Cardiac septum (tissue), 1 donor: ENCODE measurements around a stretch of chr21.

GRCh38 chr21:5128043-5128792, 5393.2 kb upstream of the TPTE start:
- PRO-cap = unidirectional peak, minus-strand start at chr21:5128360

DNA sequence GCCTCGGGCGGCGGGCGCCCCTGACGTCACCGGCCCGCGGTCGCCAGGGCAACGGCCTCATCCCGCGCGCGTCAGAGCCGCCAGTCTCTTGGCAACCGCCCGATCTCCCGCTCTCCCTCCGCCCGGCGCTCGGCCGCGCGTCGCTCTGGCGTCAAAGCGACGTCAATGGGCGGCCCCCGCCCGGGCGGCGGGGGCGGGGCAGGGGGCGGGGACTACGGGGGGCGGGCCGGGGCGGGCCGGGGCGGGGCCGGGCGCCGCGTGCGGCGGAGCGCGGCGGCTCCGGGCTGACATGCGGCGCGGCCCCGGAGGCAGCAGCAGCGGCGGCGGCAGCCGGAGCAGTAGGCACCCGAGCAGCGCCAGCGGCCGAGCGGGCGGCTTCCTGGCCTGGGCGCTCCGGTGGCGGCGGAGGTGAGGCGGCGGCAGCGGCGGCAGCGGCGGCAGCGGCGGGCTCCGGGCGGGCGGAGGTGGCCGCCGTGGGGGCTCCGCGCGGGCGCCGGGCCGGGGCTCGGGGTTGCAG, 4410.5 kb upstream of the TPTE start:
- PRO-cap = unidirectional peak, plus-strand start at position 287 of the sequence

GRCh38 chr21:6371811-6372114, 4149.6 kb upstream of the TPTE start:
- PRO-cap = no peak

DNA sequence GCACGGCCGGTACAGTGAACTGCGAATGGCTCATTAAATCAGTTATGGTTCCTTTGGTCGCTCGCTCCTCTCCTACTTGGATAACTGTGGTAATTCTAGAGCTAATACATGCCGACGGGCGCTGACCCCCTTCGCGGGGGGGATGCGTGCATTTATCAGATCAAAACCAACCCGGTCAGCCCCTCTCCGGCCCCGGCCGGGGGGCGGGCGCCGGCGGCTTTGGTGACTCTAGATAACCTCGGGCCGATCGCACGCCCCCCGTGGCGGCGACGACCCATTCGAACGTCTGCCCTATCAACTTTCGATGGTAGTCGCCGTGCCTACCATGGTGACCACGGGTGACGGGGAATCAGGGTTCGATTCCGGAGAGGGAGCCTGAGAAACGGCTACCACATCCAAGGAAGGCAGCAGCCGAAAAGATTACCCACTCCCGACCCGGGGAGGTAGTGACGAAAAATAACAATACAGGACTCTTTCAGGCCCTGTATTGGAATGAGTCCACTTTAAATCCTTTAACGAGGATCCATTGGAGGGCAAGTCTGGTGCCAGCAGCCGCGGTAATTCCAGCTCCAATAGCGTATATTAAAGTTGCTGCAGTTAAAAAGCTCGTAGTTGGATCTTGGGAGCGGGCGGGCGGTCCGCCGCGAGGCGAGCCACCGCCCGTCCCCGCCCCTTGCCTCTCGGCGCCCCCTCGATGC, 2267.3 kb upstream of the TPTE start:
- PRO-cap = no peak

- PRO-cap = no peak
Observed at GRCh38 chr21:8758761-8759520, 1762.4 kb upstream of the TPTE start.

- PRO-cap = no peak
Observed at GRCh38 chr21:8815145-8815950, 1706.0 kb upstream of the TPTE start.

DNA sequence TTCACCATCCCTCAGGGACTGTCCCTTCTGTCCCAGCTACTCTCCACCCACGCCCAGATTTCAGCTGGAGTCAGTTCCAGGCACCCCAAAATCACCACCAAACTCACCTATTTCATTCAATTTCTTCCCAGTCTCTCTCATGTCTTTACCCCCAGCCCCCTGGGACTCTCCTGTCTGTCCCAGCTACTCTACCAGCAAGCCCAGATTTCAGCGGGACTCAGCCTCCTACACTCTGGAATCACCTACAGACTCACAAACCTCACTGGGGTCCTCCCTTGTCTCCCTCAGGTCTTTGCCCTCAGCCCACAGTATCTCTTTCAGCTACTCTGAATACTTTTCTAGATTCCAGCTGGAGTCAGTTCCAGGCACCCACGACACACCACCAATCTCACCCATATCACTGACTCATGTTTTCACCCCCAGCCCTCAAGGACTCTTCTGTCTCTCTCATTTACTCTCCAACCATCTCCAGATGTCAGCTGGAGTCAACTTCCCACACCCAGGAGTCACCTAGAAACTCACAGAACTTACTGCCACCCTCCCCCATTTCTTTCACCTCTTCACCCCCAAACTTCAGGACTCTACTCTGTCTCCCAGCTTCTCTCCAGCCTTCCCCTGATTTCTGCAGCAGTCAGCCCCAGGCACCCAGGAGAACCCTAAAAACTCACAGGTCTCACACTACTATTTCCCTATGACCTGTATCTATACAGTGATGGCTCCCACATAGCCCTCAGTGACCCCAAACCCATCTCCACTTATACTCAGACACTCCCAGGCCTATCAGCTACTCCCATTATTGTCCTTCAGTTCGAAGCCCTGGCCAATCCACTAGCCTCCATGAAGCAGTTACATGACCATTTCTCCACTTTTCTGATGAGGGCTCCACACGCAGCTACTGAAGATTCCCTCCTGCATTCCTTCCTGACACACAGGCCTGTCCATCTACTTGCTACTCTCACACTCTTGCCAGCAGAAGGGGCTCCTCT, 1529.2 kb upstream of the TPTE start:
- PRO-cap = no peak

GRCh38 chr21:9002037-9002880, 1519.1 kb upstream of the TPTE start:
- PRO-cap = no peak

DNA sequence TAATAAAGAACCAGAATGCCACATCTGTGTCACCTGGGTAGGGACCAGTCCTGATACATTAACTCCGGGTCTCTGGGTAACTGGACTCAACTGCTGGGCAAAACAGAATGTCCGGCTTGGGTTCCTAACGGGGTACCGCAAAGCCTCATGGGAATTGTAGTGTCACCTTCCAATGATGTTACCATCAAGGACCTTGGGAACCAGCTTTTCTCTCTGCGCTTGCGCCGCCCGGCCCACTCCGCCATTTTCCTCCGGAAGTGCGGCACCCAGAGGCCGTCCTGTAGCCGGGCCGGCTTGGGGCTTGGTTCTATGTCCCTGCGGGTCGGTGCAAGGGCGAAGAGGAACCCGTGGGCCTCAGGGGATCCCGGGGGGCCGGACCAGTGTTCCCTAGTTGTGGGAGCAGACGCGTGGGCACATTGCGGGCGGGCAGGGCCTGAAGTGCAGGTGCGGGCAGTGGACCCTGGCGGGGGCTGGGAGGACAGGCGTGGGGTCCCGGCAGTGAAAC, 1196.6 kb upstream of the TPTE start:
- PRO-cap = unidirectional peak, plus-strand start at position 269 of the sequence

DNA sequence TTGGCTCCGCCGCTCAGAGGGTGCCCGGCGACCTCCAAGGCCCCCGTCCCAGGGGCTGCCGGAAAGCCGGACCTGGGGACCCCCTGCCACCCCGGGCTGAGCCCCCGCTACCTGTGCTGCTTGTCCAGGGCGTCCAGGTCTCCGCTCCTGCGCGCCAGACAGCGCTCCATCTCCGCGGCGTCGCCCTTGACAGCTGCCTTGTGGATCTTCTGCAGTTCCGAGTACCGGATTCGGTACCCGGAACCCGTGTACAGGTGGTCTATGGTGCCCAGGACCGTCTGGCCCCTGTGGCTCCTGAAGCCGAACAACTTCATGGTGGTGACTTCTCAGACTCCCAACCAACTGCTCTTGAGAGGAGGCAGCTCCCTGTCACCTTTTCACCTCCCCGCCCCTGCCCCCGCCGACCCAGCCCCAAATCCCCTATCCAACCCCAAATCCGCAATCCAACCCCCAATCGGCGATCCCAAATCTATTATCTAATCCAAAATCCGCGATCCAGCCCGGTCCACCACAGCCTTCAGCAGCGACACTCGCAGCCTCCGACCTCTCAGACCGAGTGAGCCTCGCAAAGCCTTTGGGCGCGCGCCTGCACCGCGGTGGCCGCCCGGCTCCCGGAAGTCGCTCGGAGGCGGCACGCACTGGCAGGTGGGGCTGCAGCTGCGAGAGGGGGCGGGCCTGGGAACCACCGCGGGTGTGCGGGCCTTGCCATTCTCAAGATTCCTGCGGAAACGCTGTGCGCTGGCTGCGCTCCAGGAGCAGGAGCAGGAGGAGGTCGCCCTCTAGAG, 231.0 kb downstream of the LIPI start:
- PRO-cap = no peak

DNA sequence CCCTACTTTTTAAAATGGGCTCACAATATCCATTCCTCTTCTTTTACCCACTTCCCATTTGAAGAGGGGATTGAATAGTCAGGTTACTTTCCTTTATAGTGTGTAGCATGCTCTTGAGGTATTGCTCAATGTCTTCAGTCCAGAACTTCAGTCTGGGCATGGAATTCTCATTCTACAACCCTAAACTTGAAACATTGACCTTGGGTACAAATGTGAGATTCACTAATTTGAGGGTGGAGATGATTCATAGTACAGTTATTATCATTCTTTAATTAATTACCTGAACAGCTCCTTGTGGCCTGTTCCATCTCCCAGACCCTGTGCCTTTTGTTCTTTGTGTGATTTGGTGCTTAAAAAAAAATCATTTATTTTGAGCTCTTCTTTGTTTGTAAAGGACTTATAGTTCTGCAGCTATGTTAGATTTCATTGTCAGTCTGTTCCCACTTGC, 75.2 kb upstream of the HSPA13 start:
- PRO-cap = no peak

- PRO-cap = no peak
Observed at GRCh38 chr21:14480631-14480903, 65.5 kb downstream of the SAMSN1 start.

DNA sequence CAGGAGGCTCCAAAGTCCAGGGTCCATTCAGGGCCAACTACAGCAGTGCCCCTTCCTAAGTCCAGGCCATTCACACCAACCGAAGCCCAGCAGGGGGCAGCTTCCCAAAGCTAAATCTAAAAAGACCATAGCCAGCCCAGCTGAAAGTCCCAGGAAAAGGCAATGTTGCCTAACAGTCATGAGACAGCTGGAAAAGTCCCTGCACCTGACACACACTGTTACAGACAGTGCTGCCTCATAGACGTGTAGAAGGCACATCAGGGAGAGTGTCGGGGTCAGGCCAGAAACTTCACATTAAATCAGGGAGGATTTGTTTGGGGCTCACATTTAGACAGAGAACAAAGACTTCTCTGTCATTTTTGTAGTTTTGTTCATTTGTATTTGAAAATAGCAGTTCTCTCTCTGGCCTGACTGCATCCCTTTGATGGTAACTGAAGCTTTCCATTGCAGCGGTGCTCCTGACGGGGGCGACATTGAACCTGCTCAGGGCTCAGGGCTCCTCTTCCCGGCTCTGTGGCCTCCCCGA, 200.4 kb downstream of the NRIP1 start:
- PRO-cap = no peak

- PRO-cap = no peak
Observed at GRCh38 chr21:15055570-15055926, 9.3 kb downstream of the NRIP1 start.

DNA sequence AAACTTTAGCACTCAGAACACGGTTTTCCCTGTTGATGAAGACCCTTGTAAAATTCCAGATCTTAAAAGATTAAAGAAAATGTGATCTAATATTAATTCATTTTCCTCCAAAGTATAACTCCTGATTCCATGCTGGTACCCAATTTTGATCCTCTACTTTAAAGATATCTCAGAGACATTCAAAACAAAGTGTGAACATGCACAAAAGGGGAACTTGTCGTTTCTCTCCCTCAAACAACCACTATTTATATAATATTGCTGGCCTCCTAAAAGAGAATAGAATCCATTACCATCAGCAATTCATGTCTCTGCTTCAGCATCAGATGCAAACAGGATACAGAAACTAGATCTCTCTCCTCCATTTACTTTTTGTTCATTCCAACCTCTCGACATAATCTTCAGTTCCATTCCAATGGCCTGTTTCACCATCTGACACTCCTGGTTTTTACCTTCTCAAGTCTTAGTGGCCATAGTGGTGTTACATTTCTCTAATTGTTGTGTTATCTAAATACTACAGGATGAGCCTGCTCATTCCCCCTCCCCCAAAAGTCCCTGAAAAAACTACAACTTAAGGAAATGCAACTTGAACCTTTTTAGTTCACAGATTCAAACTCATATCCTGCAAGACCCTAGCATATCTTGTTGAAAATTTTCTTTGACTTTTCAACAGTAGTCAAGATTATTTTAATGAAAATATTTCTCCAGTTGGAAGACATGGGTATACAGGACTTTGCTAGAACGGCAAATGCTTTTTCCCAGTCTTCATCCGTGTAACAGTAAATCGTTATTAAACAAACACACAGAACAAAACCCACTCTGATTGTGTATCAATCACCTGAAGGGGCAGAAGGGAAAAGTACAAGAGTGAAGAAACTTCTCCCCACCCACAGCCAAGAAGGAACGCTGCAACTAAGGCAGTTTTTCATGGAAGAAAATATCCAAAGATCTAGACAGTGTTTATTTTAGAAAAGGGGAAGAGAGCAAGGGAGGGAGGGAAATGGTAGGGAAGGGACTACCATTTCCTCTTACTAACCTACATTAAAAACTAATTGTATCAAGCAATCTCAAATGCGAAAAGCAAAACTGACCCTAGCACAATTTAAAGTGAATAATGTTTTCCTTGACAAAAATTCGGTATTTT, 3.9 kb downstream of the NRIP1 start:
- PRO-cap = no peak

DNA sequence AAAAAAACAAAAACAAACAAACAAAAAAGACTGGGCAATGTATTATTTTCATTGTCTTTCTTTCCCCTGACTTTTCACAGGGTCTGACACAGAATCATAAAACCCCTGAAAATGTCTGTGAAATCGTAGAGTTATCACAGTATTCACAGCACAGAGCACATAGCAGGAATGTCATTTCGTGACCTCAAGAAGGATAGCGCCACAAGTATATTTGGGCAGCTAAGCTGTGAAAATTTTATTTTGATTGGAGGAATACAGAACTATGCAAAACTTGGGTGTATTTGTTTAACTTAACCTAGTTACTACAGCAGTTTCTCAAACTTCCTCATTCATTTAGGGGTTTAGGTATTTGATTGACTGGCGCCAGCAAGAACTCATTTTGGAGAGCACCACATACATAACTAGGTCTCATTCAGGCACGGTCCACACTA, 154.9 kb upstream of the NRIP1 start:
- PRO-cap = no peak

GRCh38 chr21:15513935-15514681, 215.7 kb upstream of the USP25 start:
- PRO-cap = no peak

DNA sequence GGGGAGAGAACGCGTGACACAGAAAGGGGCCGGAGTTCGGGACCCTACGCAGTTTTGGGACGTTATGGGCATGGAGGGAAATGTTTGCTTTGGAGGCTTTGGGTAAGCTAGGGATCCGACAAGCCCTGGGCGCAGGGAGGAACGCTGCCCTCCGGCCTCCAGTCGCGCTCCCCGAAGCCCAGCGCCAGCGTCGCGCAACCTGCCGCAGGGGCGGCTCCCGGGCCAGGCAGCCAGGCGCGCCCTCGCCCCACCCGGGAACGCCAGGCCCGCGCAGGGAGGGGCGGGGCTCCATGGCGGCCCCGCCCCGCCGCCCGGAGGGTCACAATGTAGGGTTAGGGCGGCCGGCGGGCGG, 268 bp upstream of the USP25 start:
- PRO-cap = bidirectional peak, plus-strand start outside the sequence, minus-strand start at position 173 of the sequence

DNA sequence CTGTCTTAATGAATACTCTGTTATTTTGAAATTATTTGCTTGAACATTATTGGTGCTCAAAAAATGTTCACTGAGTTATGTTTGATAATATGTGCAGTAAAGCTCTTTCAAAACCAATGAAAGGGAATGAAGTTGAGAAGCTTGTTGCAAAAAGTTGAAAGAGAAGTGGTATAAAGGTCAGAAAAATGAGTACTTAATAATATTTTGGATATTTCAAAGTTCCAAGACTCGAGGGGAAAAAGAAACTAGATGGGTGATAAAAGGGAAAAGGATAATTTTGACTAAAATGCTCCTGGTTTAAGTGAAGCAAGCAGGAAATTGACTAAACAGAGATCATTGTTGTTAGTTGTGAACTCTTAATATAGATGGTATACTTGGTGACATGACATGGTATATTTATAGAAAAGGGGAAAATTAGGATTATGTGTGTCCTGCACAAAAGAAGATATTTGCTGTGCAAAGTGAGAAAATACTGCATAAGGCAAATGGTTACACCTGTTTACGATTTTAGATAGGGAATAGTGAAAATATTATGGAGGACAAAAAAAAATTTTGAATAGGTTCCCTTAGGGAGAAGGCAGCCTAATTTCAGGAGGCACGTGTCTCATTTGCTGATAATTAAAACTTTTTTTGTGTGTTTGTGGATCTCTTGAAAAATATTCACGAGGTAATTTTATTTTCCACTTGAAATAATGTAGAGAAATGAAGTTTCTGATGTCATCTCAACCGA, 37.8 kb downstream of the USP25 start:
- PRO-cap = no peak

DNA sequence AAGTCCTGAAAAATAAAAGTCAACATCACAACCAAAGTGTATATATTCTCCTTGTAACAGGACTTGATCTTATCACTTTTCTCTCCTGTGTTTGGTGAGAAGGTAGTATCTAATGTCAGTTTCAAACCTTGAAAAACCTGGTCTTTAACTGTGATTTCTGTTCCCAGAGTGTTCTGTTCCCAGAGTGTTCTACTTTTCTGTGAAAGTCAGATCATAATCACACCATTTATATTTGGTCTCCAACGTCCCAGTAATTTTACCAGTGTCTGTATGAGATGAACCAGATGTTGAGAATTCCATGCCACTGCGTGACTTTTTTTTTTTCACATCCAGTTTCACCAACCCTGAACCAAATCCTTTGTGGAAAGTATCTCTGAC, 365.2 kb downstream of the USP25 start:
- PRO-cap = no peak